Mesenchymal stem cell of the bone marrow (primary cell): Measurements from ENCODE around the genes NRXN2 and NAALADL1.

DNA sequence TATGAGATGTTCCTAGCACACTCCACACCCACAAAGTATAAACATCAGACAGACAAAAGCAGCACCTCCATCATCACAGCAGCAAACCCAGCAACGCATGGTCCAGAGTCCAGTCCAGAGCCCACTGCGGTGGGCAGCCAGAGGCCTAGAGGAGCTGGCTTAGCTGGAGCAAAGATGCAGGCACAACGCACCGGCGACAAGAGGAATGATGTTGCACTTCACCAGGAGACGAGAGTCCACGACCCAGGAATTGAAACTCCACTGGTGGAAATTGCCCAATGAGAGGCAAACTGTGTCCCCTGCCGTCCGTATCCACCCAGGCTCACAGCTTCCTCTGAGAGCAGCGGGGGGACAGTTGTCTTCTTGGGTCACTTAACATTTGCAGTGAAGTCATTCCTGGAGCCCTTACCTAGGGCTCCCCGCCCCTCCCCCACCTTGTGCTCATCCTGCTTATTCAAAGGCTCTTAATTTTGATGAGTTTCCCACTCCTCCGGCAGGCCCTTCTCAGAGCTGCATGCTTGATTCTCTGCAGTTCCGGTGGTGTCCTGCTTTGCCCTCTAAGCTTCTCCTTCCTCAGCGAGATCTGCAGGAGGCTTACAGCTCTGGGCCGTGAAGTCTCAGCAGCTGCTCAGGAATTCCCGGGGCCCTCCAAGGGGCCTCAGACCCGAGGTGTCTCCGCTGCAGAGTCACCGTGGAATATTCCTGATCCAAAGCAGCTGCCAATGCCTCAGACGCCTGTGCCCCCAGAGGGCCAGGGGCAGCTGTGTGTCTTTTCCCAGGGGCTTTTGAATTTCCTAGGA lies 36.9 kb downstream of the RPS6KA4 start:
- CAGE, long polyA plus RNA, result no peak

DNA sequence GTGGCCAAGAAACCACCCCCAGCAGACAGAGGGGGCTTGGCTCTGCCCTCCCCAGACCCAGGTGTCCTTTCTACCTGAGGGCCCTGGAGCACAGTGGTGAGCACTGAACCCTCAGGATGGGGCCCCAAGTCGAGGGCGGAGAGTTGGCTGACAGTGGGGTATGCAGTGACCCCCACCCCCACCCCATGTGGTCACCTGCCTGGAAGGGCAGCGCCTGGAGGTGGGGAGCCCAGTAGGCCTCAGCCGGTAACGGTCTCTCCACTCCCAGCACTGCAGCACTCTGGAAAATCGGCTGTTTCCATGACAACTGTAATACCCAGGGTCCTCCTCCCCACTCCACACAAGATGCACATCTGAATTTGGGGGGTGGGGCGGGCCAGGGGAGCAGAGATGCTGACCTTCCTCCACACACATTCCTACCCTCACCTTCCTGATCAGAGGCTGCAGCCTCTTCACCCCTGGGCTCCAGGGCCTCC lies 46.2 kb downstream of the SLC22A12 start:
- CAGE, long polyA plus RNA, result no peak

GRCh38 chr11:64713180-64713906 lies 9.7 kb downstream of the NRXN2 start:
- CAGE, long polyA plus RNA, result no peak

DNA sequence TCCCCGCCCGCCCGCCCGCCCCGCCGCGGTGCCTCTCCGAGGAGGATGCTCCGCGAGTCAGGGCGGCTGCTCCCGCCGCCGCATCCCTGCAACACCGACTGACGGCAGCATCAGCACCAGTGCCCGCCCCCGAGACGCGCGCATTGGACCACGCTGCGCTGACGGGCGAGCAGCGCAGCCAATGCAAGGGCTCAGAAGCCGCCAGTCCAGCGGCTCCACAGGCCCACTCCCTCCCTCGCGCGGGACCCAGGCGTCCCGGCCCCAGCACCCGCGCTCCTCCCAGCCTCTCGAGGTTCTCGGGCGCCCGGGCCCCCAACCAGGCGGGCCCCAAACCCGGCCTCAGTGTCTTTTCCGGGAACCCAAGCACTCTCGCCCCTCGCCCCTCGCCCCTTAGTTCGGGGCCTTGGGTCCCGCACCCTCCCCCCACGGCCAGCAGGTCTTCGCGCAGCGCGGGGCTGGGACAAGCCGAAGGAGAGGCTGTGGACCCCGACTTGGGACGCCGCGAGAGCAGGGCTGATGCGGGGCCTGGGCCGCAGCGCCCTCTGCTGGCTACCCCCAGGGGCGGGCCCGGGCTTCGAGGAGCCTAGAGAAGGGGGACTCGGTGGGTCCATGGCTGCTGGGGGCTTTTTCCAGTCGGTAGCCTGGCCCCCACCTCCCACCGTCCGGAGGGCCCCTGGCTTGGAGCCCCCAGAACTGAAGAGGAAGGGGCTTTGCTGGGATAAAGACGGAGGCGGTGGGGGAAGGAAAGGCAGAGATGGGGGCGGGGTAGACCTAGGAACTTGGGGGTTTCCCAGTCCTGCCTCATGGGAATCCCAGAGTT lies at the start of gene NRXN2:
Gene NRXN2, minus strand, starts transcription at position 100 of the 820 bp plus-strand sequence.
- CAGE, long polyA plus RNA, result no peak

DNA sequence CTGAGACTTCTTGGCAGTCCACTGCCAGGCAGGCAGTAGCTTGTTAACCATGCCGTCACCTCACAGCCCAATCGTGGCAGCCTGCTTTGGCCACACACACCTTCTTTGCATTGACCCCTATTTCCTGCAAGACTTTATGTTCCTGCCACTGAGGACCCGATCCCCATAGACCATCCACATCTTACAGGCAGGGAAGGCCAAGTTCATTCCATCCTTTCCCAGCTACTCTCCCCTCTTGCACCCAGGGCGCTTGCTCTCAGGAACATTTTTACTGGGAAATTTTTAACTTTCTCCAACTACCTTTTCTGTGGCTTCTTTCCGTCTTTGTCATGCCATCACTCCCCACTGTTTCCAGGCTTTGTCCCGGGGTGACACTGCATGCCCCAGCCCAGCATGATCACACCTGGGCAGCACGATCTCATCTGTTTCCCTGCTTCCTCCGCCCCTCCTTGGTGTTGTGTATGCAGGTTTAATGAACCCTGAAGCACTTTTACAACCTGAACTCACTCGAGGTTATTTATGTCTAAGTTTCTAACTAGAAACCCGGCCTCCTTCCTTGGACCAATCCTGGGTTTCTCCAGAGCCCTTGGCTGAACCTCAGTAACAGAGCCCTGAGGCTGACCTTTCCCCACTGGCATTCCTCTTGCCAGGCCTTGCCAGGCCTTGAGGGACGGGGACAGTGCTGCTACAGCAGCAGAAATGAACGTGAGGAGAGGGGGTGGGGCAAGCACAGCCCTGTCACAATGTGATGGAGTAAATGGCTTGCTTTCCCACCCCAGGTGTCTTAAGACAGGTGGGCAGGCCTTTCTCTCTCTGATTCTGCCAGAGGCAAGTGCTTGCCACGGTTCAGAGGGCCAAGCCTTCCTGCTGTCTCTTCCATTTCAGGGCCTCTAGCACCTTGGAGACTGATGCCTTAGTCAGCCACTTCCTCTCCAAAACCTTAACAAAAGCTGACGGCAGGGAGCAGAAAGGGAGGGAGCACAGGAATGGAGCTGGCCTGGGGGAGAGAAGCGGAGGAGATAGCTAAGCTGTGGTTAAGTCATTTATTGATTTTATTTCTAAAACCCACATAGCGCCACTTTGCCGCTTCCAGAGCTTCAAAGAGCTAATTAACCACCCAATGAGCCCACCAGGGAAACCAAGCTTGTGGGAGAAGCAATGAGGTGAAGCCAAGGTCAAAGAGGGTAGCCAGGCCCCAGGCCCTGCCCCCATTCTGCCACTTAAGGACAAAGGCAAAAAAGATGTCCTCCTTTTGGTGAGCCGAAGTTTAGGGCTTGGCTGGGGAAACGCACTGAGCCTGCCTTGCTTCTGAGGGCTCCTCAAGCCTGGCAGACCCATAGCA lies 3.1 kb upstream of the PYGM start:
- CAGE, long polyA plus RNA, result no peak

DNA sequence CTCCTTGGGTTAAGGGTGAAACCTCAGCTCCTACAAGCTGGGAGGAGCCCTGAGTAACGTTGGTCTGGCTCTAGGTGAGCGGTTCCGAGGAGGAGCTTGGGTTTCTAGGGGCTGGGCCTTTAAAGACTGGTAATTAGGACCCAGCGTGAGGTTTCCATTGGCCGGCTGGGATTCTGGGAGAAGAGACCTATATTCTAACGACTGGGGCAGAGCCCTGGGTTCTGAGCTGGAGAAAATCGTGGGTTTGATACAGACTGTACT lies 856 bp upstream of the MAP4K2 start:
- CAGE, long polyA plus RNA, result no peak

GRCh38 chr11:64836241-64837186 lies 7.9 kb downstream of the CDC42BPG start:
- CAGE, long polyA plus RNA, result no peak

GRCh38 chr11:64875894-64876427 lies 2.5 kb downstream of the EHD1 start:
- CAGE, long polyA plus RNA, result no peak

DNA sequence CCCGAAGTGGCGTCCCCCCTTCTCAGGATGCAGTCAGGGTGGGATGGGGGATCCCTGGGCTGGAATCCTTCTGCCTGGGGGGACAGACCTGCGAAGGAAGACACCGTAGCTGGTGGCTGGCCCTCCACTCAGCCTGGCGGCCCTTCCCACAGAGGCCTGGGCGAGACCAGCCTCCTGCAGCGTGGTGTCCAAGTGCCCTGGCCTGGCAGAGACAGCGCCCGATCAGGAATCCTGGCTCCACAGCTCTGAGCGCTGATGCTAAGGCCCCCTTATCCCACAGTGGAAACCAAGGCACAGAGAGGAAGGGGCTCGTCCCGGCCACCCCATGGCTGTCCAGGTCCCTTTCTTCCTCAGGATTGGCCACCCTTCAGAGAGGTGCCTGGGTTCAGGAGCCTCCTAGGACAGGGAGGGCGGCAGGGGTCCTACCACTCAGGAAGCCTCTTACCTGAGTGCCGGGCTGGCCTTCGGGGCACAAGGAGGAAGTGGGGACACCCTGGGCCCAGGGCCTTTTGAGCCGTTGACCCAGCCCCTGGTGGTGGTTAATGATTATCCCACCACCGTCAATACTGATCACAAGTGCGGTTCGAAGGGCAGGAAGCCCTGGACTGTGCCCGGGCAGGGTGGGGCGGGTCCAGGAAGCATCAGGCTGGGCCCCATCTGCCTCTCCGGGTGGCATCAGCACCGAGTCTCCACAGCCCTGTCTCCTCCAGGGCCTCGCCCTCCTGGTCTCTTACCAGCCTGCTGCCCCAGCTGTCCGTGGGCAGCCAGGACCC lies 14.7 kb upstream of the EHD1 start:
- CAGE, long polyA plus RNA, result no peak

- CAGE, long polyA plus RNA, result no peak
Observed at GRCh38 chr11:64894710-64895346, 16.4 kb upstream of the EHD1 start.

GRCh38 chr11:64930183-64930646 lies 5.5 kb downstream of the GPHA2 start:
- CAGE, long polyA plus RNA, result no peak

- CAGE, long polyA plus RNA, result no peak
Observed at GRCh38 chr11:64970857-64971115, 1.1 kb downstream of the MAJIN start.

DNA sequence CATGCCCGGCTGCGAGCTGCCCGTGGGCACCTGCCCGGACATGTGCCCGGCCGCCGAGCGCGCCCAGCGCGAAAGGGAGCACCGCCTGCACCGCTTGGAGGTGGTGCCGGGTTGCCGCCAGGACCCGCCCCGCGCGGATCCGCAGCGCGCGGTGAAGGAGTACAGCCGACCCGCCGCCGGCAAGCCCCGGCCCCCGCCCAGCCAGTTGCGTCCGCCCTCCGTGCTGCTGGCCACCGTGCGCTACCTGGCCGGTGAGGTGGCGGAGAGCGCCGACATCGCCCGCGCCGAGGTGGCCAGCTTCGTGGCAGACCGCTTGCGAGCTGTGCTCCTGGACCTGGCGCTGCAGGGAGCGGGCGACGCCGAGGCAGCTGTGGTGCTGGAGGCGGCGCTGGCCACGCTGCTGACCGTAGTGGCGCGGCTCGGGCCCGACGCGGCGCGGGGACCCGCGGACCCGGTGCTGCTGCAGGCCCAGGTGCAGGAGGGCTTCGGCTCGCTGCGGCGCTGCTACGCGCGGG lies 339 bp downstream of the SAC3D1 start:
- CAGE, long polyA plus RNA, result no peak

GRCh38 chr11:65043733-65044403 lies 2.9 kb downstream of the SAC3D1 start:
- CAGE, long polyA plus RNA, result no peak

GRCh38 chr11:65048230-65048584 lies 7.2 kb downstream of the SAC3D1 start:
- CAGE, long polyA plus RNA, result no peak

DNA sequence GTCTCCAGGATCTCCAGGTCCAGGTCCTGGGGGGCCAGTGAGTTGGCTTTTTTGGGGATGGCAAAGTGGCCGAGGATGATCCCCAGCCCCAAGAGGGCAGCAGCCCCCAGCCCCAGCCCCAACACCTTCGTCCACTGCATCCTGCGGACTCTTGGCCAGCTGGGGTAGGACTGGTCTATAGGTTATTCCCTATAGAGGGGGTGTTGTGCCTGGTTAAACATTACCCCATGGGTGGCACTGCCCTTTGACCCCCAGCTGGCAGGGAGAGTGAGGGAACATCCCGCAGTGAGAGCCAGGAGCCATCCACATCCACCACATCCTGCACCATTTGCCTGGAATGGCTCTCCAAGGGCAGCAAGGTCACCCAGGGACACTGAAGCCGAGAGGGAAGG lies at the start of gene NAALADL1:
Gene NAALADL1, minus strand, starts transcription at position 172 of the 392 bp plus-strand sequence.
- CAGE, long polyA plus RNA, result no peak

- CAGE, long polyA plus RNA, result no peak
Observed at GRCh38 chr11:65060143-65060602, 1.8 kb upstream of the NAALADL1 start.

- CAGE, long polyA plus RNA, result no peak
Observed at GRCh38 chr11:65066777-65067596, 8.6 kb upstream of the NAALADL1 start.

GRCh38 chr11:65110111-65110975 lies 1.3 kb upstream of the TM7SF2 start:
- CAGE, long polyA plus RNA, result no peak

DNA sequence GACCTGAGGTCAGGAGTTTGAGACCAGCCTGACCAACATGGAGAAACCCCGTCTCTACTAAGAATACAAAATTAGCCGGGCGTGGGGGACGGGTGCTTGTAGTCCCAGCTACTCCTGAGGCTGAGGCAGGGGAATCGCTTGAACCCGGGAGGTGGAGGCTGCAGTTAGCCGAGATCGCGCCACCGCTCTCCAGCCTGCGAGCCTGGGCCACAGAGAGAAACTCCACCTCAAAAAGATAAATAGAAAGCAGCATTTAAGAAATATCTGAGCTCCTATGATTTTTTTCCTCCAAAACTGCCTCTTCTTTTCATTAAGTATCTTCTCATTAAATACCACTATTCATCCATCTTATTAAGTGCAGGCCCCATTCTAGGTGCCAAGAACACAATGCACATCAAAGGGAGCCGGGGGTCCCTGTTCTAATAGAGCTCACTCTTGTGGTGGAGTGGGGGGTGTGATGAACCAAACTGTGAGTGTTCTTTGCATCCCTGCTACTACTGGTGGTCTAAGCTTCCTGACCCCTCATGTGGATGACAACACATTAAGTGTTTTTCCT lies 796 bp upstream of the ZNHIT2 start:
- CAGE, long polyA plus RNA, result no peak